Fallopian tube (tissue), 1 donor: ENCODE data around the gene PPM1L.

DNA sequence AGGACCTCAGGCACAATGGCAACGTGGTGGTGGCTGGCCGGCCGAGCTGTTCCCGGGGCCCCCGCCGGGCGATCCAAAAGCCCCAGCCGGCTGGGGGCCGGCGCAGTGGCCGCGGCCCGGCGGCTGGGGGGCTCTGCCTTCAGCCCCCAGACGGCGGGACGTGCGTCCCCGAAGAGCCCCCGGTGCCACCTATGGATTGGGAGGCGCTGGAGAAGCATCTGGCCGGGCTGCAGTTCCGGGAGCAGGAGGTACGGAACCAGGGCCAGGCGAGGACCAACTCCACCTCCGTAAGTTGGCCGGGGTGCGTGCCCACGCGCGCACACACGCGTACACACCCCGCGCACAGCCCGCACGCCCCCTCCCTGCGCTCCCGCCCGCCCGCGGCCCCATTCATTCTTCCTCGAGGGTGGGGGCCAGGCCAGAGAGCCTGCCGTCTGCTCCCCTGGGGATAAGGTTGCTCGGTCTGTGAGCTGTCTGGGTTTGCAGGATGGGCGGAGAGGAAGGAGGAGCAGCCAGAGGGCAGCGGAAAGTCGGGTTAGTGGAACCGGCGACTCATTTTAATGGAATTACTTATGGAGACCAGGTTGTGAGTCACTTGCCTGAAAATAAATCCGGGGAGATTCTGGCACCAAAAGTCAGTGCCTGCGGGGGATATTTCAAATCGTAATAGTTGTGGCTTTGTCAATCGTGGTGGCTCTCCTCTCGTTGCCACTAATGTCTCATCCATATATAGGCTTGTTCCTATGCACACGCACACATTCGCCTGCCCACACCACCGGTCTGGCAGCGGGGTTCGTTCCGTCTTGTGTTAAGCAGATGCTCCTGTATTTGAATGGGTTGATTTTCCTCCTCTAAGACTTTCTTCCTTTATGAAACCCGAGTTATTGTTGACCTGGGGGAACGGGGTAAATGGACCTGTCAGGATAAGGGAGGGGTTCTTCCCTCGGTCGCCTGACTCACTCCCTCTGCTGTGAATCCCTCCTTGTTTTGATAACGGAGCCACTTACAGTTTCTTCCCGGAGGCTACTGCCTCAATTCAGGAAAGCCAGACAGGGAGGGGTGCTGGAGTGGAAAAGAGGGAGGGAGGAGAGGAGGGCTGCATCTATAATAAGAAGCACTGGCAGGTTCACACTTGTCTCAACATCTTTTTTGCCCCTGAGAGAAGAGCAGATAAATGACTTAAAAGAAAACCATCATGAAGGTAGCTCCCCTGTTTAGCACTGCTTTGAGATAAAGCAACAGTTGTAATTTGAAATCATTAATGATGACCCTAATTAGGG lies 459.9 kb upstream of the C3orf80 start:
- PRO-cap = bidirectional peak, plus-strand start at position 477 of the sequence, minus-strand start at position 250 of the sequence

- PRO-cap = bidirectional peak, plus-strand start at chr3:159775856, minus-strand start at chr3:159775692
These were observed 449.6 kb upstream of the C3orf80 start for GRCh38 chr3:159775211-159776501.

DNA sequence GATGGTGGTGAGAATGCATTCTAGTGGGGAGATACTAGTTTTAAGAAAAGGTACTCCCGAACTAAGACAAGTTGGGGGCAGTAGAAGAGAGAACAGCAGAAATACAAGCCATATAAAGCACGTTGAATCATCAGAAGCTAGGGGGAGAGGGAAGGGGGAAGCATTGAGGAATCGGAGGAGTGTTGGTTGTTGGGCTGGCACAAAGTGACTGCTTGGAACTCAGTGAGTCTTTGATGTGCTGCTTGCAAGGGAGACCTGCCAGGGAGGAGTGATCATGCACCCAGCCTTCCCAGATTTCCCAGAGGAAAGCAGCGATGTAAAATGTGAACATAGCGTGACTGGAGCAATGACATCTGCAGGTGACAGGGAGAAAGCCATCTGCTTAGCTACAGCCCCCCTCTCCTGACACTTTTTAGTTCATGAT lies 429.0 kb upstream of the C3orf80 start:
- PRO-cap = no peak

DNA sequence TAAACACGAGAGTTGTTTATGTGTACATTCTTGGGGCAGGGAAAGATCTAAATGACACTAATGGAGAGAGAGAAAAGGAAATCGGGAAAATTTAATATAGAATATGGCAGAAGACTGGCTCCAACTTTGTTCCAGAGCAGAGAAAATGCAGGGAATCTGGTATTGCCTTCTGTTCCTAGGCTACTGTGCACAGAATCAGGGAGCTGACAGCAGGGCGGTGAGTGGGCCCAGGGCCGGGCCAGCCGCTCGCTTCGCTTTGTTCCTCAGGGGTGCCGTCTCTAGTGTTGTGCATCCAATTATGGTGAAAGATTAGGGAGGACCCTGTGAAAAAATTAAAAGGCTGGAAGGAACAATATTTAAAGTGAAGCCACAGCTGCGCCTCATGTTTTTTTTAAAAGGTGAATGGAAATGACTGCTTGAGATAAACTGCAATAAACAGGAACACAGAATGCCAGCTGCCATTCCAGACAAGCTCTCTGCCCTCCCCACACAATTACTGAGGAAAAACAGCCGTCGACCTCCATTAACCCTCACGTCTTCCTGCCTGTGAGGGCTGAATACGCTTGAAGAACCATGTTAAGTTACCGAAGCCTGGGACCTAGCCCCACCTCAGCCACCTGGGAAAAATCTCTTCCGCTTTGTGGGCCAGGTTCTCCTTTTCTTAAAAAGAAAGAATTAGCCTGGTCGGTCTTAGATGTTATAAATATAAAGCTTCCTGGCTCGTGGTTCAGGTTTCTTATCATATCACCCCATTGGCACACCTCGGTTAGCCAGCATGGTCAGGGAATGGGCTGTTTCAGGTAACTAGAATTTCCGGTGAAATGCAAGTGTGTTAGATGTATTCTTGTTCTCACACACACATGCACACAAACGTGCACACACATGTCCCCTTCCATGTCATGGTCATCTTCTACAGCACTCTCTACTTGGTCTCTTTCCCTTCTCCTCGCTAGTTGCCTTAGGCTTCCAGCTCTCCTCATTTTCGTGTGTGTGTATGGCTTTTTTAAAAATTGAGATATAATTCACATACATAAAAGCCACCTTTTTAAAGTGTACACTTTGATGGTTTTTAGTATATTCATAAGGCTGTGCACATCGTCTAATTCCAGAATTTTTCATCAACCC lies 368.4 kb upstream of the C3orf80 start:
- PRO-cap = no peak

- PRO-cap = no peak
These were observed 118.0 kb upstream of the C3orf80 start for GRCh38 chr3:160107232-160107513.

GRCh38 chr3:160129285-160130085 lies 95.7 kb upstream of the C3orf80 start:
- PRO-cap = no peak

DNA sequence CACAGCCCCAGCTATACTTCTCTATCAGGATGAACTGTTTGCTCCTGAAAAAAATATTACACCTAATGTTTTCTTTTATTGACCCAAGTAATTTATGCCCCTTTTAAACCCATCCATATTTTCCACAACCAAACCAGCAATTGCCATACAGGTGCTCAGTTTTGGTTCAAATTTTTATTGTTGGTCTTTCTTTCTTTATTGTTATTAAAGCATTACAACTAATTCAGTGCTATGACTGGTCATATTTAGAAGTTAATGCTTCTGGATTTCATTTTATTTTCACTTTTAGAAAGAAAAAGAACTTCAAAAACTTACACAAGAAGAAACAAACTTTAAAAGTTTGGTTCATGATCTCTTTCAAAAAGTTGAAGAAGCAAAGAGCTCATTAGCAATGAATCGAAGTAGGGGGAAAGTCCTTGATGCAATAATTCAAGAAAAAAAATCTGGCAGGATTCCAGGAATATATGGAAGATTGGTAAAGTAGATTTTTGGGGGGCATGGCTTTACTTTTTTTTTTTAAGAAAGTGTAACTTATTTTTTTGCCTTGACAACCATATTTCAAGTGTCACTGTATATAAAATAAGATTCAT lies 19.7 kb downstream of the SMC4 start:
- PRO-cap = no peak

GRCh38 chr3:160450269-160450856 lies 777 bp upstream of the TRIM59 start:
- PRO-cap = no peak

- PRO-cap = no peak
These were observed 39.6 kb downstream of the KPNA4 start for GRCh38 chr3:160525753-160526228.

DNA sequence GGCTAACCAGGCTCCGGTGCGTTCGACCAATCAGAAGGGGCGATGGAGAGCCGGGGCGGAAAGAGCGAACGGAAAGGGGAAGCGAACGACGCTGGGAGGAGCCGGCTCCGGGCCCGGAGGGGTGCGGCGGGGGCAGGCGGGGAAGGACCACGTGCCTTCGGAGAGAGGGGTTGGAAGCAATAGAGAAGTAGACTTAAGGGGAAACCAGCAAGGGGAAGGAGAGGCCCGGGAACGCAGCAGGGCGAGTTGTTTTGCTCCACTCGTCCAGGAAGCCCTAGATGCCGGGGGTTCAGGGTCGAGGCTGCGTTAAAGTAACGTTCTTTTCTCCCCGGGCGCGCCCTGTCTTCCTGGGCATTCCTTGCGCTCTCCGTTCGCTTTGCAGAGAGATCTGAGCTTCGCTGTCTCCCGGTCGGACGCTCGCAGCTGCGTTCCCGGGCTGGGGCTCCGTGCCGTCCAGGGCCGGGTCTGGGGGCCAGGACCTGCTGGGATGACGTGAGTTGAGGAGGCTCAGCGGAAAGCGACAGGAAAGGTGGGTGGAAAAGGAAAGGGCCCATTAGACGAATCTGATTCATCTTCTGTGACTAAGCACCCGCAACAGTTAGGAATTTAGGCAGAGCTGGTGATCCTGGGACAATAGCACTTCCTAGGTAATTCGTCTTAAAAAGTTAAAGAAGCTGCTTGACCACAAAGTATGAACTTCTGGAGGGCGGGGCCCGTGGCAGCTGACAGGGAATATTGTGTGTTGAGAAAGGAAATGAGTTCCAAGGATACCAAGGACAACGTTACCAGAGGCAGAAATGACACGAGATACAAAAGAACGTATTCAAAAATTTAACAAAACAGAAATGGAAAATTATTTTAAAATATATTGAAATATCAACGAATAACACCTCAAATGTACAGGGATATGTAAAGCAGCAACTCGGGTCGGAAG lies 521 bp upstream of the KPNA4 start:
- PRO-cap = bidirectional peak, plus-strand start at position 60 of the sequence, minus-strand start outside the sequence; unidirectional peak, plus-strand start at position 609 of the sequence; bidirectional peak, plus-strand start at position 773 of the sequence, minus-strand start at position 727 of the sequence

GRCh38 chr3:160671271-160671586 lies 5.7 kb upstream of the ARL14 start:
- PRO-cap = no peak

DNA sequence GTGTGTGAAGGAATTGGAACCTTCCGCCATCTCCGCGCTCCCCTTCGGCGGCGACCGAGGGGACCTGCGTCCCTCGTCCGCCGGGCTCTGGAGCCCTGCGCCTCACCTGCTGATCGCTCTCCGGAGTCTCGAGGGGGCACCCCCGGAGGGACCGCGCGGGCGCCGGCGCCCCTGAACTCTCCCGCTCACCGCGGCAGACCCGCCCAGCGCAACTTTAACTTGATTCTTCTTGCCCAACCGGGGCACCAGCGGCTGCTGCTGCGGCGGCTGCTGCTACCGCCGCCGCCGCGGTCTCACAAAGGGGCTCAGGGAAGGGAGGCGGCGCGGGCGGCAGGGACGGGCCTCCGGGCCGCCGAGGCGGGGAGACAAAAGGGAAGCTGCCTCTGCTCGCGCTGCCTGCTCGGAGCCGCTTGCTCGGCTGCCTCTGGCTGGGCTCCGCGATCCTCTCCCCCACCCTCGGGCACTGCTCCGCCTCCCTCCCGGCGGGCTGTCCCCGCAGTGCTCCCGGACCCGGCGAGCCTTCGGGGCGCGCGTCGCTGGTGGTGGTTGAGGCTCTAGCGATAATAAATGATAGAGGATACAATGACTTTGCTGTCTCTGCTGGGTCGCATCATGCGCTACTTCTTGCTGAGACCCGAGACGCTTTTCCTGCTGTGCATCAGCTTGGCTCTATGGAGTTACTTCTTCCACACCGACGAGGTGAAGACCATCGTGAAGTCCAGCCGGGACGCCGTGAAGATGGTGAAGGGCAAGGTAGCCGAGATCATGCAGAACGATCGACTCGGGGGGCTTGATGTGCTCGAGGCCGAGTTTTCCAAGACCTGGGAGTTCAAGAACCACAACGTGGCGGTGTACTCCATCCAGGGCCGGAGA lies at the start of gene PPM1L:
TSS of gene PPM1L (plus strand) at position 490 of the 873 bp plus-strand sequence.
- PRO-cap = bidirectional peak, plus-strand start at position 709 of the sequence, minus-strand start at position 448 of the sequence

DNA sequence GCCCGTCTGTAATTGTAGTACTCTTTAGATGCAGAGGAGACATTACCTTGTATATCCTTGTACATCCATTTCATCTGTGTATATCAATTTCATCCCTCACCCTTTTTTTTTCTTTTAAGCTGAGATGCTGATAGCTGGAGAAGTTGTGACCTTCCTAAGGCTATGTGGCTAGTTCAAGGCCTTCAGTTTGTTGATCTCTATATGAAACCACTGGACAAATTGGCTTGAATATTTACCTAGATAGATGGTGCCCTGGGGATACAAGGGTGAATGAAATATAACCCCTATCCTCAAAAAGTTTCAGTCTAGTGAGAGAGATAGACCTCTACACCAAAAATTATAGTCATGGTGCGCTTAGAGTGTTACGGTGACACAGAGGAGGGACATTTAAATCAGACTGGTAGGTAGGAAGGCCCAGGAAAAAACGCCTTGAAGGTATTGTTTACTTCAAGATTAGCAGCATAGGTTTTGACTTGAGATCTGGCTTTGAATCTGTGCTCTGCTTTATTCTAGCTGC lies 3.3 kb downstream of the PPM1L start:
- PRO-cap = no peak

GRCh38 chr3:160800623-160800986 lies 44.6 kb downstream of the PPM1L start:
- PRO-cap = no peak

DNA sequence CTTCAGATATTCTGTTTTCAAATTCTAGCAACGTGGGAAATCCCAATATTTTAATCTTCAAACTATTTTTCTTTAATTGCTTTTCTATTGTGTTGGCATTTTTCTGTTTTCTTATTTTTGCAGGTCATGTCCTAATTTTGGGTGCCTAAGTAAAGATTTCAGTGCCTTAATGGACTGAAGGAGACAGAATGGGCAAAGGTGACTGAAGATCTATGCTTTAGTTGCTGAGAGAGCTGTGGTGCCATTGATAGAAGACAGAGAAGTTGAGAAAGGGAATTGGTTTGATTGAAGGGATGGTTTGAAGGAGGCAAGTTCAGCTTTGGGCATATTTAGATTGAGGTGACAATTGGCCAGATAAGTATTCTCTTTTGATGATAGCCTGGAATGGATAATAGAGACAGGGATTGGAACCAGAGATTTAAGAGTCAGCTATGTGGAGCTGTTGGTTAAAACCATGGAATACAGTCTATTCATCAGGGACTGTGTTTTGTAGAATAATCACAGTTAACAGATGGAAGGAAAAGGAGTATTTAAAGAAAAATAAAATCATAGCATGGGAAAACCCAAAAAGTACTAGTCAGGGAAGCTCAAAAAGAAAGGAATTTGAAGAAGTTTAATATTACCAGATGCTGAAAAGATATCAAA lies 61.6 kb downstream of the PPM1L start:
- PRO-cap = no peak

GRCh38 chr3:160981243-160981585 lies 123.9 kb downstream of the B3GALNT1 start:
- PRO-cap = no peak

GRCh38 chr3:160995460-160996255 lies 109.5 kb downstream of the B3GALNT1 start:
- PRO-cap = no peak

GRCh38 chr3:161221815-161222359 lies 776 bp downstream of the NMD3 start:
- PRO-cap = unidirectional peak, plus-strand start at chr3:161222028; unidirectional peak, minus-strand start at chr3:161222059

DNA sequence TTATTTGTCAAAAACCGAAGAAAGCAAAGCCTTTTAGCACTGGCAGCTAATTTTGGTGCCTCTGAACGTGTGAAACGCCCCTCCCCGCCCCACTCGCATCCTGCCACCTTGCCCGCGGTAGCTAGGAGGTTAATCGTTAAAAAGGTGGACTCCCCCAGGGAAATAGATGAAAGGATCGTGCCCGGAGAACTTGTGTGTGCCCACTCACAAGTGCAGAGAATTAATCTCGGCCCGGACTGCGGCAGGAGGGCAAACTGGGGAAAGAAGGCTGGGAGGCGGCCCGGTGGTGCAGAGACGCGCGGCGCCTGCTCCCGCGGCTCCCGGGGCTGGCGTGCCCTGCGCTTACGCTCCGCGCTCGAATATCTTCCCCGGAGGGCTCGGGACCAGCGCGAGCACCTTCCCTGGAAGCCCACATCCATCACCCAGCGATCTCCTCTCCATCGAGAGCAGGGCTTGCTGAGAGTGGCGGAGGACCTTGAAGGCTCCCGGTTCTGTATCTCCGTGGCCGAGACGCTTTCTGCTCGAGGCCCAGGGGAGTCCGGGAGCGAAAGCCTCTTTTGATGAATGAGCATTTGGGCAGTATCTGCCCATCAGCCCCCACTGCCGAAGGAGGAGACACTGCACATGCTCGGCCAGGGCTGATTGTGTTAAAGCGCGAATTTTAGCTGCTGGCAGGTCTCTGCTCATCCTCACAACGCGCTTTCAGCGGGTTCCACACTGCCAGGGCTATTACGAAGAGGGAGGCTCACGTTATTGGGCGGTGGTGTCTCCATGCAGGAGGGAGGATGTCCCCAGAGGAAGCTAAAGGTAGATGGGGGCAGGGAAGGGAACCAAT lies 1.2 kb upstream of the SPTSSB start:
- PRO-cap = unidirectional peak, minus-strand start at position 539 of the sequence

DNA sequence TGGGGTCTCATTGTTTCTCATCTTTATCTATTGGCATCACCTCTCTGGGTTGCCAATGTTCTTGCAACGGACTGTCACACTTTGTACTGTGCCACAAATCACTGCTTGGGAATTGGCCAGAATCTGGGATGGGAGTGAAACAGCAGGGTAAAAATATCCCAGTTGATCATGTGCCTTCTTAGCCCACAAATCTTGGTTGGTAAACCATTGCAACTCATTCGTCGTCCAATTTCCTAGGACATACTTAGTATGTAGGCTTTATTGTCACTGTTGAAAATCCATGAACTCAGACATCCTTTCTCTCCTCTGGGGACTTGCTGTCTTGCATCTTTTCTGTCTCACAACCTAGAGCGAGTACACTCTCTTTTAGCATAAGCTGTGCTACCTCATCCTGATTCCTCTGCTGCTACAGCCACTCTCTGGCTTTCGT lies 698.6 kb downstream of the OTOL1 start:
- PRO-cap = no peak